HT-29 (cell line): ENCODE measurements around a stretch of chr7.

DNA sequence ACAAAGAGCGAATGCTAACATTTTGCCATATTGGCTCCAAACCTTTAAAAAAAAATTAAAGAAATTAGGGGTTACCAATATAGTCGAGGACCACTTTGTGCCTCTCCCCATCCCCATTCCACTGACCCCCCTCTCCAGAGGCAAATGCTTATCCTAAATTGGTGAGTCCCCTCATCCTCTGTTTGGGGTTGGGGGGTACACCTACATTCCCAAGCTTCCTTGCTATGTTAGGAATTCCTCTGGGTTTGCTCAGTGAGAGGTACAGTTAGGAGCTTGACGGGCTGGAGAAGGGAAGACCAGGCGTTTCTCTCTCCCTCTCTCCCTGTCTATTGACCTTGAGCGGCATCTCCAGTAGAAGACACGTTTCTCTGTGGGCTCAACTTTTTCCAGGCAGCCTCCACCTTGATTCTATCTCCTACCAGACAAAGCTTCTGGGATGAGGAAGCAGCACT is 6.7 kb upstream of the AKR1B15 start:
- RAMPAGE, long total RNA, result no peak

GRCh38 chr7:134562914-134563527 is 14.1 kb downstream of the AKR1B15 start:
- RAMPAGE, long total RNA, result no peak

- RAMPAGE, long total RNA, result no peak
These were observed 43.9 kb upstream of the BPGM start for GRCh38 chr7:134602682-134603262.

- RAMPAGE, long total RNA, result no peak
These were observed 10.6 kb upstream of the BPGM start for GRCh38 chr7:134636031-134636574.

- RAMPAGE, long total RNA, result no peak
These were observed 33.3 kb upstream of the CALD1 start for GRCh38 chr7:134746061-134746536.

GRCh38 chr7:134779992-134781045 is 885 bp downstream of the CALD1 start:
- RAMPAGE, long total RNA, result no peak

GRCh38 chr7:134784396-134785311 is 5.2 kb downstream of the CALD1 start:
- RAMPAGE, long total RNA, result no peak

GRCh38 chr7:134888163-134889025 is 97.9 kb upstream of the AGBL3 start:
- RAMPAGE, long total RNA, result no peak

DNA sequence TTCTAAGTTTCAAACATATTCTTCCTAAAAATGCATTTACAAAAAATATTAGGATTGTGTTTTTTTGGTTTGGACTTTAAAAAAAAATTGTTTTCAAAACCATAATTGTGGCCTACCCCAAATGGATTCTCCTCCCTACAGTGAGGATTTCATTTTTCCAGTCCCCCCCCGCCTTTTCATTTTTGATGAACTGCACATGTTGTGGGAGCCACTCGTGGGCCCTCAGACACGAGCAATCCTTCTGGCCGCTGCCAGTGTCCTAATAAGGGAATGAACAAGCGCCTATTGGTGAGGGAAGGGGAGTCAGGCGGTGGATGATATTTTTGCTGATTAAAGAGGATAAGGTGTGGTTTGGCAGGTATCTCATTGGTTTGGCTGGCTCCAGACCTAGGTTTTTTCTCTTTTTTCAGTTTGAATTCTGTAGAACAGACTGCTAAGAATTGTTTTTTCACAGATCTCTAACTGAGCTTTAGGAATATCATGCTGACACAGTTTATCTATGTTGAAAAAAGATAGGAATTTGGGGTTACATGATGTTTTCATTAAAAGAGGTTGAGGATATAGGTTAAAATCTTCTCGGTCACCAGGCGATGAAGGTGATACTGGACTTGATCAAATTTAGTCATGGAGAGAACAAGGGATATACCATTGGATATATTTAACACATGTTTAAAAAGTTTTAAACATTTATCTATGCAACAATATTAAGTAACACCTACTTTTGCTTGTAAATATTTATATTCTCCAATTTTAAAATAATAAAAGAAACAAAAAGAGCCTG is 78.5 kb upstream of the AGBL3 start:
- RAMPAGE, long total RNA, result no peak

DNA sequence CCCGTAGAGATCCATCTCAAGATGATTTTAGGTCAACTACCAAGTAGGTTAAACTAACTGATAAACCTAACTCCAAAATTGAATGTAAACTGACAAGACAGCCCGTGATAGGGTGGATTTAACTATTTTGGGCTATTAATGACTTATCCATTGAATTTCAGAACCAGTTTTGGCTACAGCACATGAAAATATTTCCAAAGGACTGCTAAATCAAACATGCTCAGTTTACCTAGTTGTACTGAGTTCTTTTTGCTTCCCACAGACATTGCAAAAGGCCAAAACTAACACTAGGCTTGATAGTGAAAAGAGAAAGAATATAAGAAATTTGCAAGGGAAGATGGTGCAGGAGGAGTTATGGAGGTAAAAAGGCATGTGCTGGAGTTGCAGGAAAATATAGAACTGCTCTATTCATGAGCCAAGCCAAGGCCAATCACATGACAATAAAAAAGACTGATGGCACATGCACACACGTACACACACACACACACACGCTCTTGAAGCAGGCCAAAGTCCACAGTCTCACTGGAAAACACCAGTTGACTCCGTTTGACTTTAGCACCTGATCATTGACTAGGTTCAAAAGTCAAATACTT is 76.0 kb upstream of the AGBL3 start:
- RAMPAGE, long total RNA, result no peak

GRCh38 chr7:134935566-134936109 is 50.7 kb upstream of the AGBL3 start:
- RAMPAGE, long total RNA, result no peak

DNA sequence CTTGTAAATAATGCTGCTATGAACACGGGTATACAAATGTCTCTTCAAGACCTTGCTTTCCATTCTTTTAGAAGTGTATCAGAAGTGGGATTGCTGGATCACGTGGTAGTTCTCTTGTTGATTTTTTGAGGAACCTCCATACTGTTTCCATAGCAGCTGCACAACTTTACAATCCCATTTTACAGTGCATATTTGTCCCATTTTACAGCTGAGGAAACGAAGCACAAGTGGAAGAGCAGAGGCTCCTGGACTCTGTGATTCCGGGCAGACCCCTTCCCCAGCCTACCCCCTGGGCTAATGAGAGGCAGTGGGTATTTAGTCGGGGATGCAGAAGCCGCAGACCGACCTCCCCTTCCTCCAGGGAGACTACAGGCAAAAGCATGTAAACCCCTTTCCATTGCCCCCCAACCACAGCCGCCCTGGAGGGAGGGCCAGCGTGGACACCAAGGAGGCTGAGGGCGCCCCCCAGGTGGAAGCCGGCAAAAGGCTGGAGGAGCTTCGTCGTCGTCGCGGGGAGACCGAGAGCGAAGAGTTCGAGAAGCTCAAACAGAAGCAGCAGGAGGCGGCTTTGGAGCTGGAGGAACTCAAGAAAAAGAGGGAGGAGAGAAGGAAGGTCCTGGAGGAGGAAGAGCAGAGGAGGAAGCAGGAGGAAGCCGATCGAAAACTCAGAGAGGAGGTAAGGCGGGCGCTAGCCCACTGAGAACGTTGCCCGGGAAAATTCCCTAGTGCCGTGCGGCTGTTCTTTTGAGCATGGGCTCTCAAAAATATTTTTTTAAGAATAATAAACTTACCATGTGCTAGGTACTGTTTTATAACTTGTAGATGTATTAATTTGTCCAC is 39.0 kb upstream of the AGBL3 start:
- RAMPAGE, long total RNA, result no peak

DNA sequence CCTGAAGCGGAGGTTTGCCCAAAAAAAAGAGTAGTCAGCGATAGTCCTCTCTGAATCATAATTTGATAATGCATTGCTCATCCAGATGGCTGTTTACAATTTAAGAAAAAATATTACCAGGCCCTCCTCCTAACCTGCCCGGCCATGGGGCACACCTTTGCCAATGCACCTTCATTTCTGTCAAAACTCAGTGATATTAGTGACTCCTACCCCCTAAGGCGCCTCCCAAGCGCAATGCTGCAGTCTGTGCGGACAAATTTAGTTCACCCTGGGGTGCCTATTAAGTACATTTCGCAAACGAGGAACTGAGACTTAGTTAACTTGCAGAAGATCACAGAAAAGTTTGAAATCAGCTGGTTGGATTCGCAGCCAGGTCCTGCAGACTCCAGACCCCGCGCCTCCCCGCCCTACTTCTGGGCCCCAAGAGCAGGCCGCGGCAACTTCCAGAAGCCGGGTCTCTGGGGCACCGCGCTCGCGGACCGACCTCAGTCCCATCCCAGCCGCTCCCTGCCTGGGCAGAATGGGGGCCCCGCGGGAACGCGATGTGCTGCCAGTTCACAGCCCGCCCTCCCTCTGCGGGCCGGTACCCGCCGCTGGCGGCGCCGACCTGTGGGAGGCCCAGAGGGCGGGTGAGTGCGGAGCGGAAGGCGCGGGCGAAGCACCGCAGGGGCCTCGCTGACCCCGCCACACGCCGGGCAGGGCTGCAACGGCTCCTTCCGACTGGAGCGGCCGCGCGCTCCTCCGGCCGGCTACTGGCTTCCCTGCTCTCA is 530 bp downstream of the CYREN start:
- RAMPAGE, long total RNA, result no peak

DNA sequence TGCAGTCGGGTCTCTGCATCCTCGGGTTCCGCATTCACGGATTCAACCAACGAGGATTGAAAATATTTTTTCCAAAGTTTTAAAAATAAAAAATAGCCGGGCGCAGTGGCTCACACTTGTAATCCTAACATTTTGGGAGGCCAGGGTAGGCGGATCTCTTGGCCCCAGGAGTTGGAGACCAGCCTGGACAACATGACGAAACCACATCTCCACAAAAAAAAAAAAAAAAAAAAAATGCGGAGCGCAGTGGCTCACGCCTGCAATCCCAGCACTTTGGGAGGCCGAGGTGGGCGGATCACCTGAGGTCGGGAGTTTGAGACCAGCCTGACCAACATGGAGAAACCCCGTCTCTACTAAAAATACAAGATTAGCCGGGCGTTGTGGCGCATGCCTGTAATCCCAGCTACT is 877 bp upstream of the WDR91 start:
- RAMPAGE, long total RNA, result no peak

GRCh38 chr7:135650399-135651284 is 11.7 kb upstream of the STMP1 start:
- RAMPAGE, long total RNA, result no peak

DNA sequence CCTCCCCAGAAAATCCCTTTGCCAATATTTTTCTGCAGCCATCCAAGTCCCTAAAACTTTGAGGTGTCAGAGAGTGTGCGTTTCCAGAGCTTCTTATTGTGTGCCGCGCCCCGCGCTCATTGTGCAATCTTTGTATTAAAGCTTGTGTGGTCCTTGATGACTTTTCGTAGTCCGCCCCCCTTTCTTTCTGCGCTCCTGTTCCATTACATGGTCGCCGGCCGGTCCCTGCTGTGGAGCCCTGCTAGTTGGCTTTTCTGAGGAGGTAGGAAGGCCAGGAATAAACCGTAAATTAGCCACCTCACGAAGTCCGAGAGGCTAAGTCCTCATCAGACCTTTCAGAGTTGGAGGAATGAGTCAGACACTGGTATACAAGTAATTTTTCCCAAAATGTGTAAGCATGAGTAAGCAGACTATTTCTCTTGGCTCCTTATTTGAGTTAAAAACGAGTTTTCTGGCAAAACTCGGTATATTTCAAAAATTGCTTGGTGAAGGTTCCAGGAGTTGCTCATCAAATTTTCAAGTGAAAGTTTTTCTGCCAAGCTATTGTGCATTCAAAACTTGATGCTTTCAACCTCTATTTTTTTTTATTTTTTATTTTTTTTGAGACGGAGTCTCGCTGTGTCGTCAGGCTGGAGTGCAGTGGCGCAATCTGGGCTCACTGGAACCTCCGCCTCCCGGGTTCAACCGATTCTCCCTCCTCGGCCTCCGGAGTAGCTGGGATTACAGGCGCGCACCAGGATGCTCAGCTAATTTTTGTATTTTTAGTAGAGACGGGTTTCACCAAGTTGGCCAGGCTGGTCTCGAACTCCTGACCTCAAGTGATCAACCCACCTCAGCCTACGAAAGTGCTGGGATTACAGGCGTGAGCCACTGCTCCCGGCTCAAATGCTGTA is 694 bp downstream of the STMP1 start:
- RAMPAGE, long total RNA, result no peak

DNA sequence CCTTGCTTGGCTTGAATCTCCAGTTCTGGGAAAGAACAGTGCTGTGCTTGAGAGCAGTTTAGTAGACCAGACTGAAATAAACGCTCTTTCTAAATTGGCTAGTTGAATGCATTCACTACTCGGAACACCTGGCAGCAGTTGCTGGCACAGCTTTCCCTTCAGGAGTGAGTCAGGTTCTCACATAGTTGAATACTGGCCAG is 16.5 kb downstream of the STMP1 start:
- RAMPAGE, long total RNA, result no peak

GRCh38 chr7:137579902-137580158 is 236.3 kb upstream of the PTN start:
- RAMPAGE, long total RNA, result no peak

GRCh38 chr7:137899275-137899941 is 52.6 kb upstream of the DGKI start:
- RAMPAGE, long total RNA, result no peak

DNA sequence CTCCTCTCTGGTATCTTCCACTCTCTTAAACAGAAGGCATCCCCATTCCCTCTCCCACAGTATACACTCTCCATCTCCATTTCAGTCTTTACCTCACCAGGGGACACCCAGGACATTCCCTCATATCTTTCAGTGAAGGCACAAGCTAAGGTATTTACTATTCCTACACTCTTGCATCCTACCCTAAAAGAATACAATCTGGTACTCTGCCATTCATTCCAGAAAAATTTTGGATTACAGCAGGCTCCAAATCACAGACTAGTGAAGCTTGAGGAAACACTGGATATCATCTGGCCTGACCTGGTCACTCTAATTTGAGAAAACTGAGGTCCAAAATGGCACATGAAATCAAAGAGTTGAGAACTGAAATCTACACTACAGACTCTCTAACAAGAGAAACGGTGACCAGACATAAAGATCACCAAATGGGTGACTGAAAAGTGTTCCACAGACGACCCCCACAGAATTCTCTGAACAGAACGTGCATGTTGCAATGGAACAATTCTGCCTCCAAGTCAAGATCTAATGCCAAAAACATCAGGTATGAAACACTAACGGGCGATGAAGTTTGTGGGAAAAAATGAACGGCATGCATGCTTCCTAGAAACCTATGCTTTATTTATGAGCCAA is 61.6 kb downstream of the CREB3L2 start:
- RAMPAGE, long total RNA, result no peak